GM12878 (cell line): ENCODE measurements around a stretch of chr18.

- RAMPAGE, long total RNA, result no peak
- RRBS, 2 experiments, result no CpG with 5 or more reads among the region's 1 CpG
CAGE:
- cytosol, long polyA minus RNA, result no peak
- cytosol, long polyA plus RNA, result no peak
- long polyA plus RNA, result no peak
- nucleolus, long total RNA, result no peak
- nucleus, long polyA plus RNA, result no peak
- nucleus, long total RNA, result no peak
Observed at GRCh38 chr18:22455186-22455718, 37.5 kb upstream of the CTAGE1 start.

GRCh38 chr18:22466556-22467157 is 48.9 kb upstream of the CTAGE1 start:
- RAMPAGE, long total RNA, result no peak
- RRBS, 2 experiments, result no CpG with 5 or more reads among the region's 2 CpGs
CAGE:
- cytosol, long polyA minus RNA, result no peak
- cytosol, long polyA plus RNA, result no peak
- long polyA plus RNA, result no peak
- nucleolus, long total RNA, result no peak
- nucleus, long polyA plus RNA, result no peak
- nucleus, long total RNA, result no peak

- RAMPAGE, long total RNA, result no peak
- RRBS, 2 experiments, result no CpG with 5 or more reads among the region's 3 CpGs
CAGE:
- cytosol, long polyA minus RNA, result no peak
- cytosol, long polyA plus RNA, result no peak
- long polyA plus RNA, result no peak
- nucleolus, long total RNA, result no peak
- nucleus, long polyA plus RNA, result no peak
- nucleus, long total RNA, result no peak
Observed at GRCh38 chr18:22492129-22492460, 74.4 kb upstream of the CTAGE1 start.

GRCh38 chr18:22542159-22542680 is 124.5 kb upstream of the CTAGE1 start:
- RAMPAGE, long total RNA, result no peak
- RRBS, 2 experiments, result no CpG with 5 or more reads among the region's 6 CpGs
CAGE:
- cytosol, long polyA minus RNA, result no peak
- cytosol, long polyA plus RNA, result no peak
- long polyA plus RNA, result no peak
- nucleolus, long total RNA, result no peak
- nucleus, long polyA plus RNA, result no peak
- nucleus, long total RNA, result no peak

GRCh38 chr18:22839323-22839653 is 93.8 kb upstream of the RBBP8 start:
- RAMPAGE, long total RNA, result no peak
- RRBS, 2 experiments, result no CpG with 5 or more reads among the region's 1 CpG
CAGE:
- cytosol, long polyA minus RNA, result no peak
- cytosol, long polyA plus RNA, result no peak
- long polyA plus RNA, result no peak
- nucleolus, long total RNA, result no peak
- nucleus, long polyA plus RNA, result no peak
- nucleus, long total RNA, result no peak

DNA sequence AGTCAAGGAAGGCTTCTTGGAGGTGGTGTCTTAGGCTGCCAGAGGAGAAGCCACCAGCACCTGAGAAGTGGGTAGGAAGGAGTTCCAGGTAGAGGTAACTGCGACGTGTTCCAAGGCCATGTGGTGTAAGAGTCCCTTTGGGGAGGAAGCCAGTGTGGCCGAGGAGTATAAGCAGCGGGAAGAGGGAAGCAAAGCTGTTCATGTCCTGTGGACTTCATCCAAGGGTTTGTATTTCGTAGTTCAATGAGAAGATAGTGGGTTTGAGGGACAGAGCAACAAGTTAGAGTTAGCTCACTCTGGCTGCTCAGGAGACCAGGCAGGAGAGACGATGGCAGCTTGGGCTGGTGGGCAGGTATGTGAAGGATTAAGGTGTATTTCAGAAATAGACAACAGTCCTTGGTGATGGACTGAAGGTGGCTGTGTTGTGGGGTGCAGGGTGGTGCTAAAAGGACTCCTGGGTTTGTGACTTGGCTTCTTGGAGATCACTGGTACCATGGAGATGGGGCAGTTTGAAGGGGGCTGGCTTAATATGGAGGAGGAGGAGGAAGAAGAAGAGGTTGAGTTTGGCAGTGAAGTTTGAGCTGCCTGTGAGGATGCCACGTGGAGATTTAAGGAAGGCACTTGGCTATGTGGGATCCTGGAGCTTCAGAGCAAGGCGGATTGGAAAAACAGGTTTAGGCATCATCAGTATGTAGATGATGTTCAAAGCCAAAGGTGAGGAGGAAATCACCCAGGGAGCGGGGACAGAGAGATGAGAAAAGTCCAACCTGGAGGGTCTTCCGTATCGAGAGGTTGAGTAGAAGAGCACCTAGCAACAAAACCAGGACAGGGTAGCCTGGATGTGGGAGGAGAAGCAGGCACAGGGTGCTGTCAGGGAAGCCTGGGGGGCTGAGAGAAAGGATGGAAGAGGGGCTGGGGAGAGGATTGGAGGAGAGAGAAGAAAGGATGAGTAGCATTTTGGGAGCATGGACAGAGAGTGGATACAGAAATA is 27.7 kb downstream of the CABLES1 start:
- RAMPAGE, long total RNA, result no peak
- RRBS, 2 experiments, result no CpG with 5 or more reads among the region's 11 CpGs
CAGE:
- cytosol, long polyA minus RNA, result no peak
- cytosol, long polyA plus RNA, result no peak
- long polyA plus RNA, result no peak
- nucleolus, long total RNA, result no peak
- nucleus, long polyA plus RNA, result no peak
- nucleus, long total RNA, result no peak

DNA sequence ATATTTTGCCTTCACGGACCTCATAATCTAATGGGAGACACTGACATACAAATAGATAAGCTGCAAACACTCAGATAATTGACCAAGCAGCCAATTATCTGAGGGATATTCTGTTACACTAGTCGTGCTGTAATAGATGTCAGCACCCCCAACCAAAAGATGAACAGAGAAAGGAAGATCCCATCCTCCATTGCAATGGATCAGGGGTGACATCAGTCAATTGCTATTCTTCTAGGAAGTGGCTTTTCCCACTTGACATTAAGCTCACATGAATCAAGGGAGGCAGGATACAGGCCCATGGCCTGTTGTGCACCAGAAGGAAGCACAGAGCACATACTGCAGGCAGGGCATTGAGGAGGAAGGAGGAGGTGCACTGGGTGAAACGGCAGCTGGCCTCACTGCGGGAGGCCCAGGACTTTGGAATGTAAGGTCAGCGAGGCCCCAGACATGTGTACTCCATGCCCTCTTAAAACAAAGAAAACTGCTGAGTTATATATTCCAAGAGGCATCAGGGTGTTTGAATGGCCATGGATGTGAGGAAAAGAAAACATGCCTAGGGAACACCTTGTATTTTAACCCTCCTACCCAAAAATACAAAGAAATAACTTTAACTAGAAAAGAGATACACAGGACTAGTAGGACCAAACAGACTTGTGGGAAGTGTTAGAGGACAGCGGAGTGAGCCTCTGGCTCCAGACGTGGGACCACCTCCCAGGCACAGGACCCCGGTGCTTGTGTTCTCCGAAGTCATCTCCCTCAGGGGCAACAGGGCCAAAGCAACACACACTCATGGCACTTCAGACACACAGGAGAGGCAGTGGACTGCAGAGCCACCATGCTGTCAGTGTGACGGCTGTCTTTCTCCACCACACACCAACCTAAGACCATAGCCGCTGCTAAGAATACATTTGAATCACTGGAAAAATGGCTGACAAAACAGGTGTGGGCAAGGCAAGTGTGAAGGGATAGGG is 36.2 kb downstream of the TMEM241 start:
- RAMPAGE, long total RNA, result no peak
- RRBS, 2 experiments, result no CpG with 5 or more reads among the region's 11 CpGs
CAGE:
- cytosol, long polyA minus RNA, result no peak
- cytosol, long polyA plus RNA, result no peak
- long polyA plus RNA, result no peak
- nucleolus, long total RNA, result no peak
- nucleus, long polyA plus RNA, result no peak
- nucleus, long total RNA, result no peak

DNA sequence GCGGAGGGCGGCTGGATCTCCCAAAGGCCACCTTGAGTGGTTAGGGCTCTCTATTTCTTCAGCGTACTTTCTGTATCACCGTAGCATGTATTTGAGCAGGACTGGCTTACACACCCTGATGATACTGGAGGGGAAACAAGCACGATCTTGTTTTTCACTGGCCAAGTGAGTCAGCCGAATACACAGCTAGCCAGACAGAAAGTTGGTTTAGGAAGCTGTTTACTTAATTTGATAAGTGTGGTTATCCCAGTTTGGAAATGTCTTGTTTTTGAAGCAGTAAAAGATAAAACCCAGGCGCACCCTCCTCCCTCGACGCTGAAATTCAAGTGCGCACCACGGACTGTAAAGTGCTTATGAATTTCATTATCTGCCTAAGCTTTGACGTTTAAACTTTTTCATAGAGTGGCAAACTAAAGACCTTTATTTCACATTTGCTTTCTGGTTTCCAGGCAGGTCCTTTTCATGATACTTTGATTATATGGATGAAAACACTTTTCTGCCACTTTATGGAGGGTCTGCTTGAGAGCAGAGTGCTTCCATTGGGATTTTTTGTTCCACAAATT is 678 bp downstream of the RIOK3 start:
- RAMPAGE, long total RNA, result no peak
- RRBS, 2 experiments, result no CpG with 5 or more reads among the region's 12 CpGs
CAGE:
- cytosol, long polyA minus RNA, result no peak
- cytosol, long polyA plus RNA, result no peak
- long polyA plus RNA, result no peak
- nucleolus, long total RNA, result no peak
- nucleus, long polyA plus RNA, result no peak
- nucleus, long total RNA, result no peak

DNA sequence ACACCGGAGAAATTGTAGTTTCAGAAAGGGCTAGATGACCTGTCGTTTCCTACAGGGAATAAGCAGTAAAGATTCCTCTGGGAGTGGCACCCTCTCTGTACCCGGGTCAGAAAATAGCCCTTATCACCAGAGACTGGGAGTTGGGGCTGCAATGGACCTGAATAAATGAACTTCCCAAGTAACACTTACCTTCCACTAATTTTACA is 820 bp upstream of the RMC1 start:
- RAMPAGE, long total RNA, result no peak
- RRBS, 2 experiments, result 15 to 42% methylated on average over 1 to 2 of the region's 3 CpGs
CAGE:
- cytosol, long polyA minus RNA, result no peak
- cytosol, long polyA plus RNA, result no peak
- long polyA plus RNA, result no peak
- nucleolus, long total RNA, result no peak
- nucleus, long polyA plus RNA, result no peak
- nucleus, long total RNA, result no peak

GRCh38 chr18:23519518-23519953 is 16.2 kb downstream of the RMC1 start:
- RAMPAGE, long total RNA, result no peak
- RRBS, 2 experiments, result no CpG with 5 or more reads among the region's 7 CpGs
CAGE:
- cytosol, long polyA minus RNA, result no peak
- cytosol, long polyA plus RNA, result no peak
- long polyA plus RNA, result no peak
- nucleolus, long total RNA, result no peak
- nucleus, long polyA plus RNA, result no peak
- nucleus, long total RNA, result no peak

DNA sequence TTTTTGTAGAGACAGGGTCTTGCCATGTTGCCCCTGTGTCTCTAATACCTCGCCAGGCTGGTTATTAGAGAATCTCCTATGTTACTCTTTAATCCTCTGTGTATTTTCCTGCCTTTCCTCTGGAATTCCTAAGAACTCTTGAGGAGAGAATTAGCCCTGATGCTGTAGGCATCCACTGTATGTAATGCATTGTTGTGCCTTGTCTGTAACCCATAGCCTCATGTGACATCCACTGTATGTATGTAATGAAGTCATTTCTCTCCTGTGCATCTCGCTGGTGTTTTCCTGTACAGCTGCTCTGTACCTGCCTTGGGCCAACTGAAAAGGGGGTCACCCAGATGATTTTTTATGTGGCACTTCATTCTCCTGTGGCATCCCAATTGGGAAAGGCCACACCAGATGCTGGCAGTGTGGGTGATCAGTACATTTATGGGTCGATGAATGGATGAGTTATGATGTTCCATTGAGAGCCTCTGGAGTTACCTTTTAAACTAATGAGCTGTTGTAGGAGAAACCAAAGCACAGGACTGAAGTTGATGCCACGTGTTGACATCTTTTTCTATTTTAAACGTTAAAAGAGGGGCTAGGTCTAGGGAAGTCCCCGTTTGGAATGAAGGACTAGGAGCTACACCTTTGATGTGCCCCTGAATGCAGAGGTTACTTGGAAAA is 22.6 kb downstream of the RMC1 start:
- RAMPAGE, long total RNA, result no peak
- RRBS, 2 experiments, result no CpG with 5 or more reads among the region's 6 CpGs
CAGE:
- cytosol, long polyA minus RNA, result no peak
- cytosol, long polyA plus RNA, result no peak
- long polyA plus RNA, result no peak
- nucleolus, long total RNA, result no peak
- nucleus, long polyA plus RNA, result no peak
- nucleus, long total RNA, result no peak

GRCh38 chr18:23529870-23530389 is 26.6 kb downstream of the RMC1 start:
- RAMPAGE, long total RNA, result no peak
- RRBS, 2 experiments, result no CpG with 5 or more reads among the region's 5 CpGs
CAGE:
- cytosol, long polyA minus RNA, result no peak
- cytosol, long polyA plus RNA, result no peak
- long polyA plus RNA, result no peak
- nucleolus, long total RNA, result no peak
- nucleus, long polyA plus RNA, result no peak
- nucleus, long total RNA, result no peak

- RAMPAGE, long total RNA, result no peak
- RRBS, 2 experiments, result no CpG with 5 or more reads among the region's 2 CpGs
CAGE:
- cytosol, long polyA minus RNA, result no peak
- cytosol, long polyA plus RNA, result no peak
- long polyA plus RNA, result no peak
- nucleolus, long total RNA, result no peak
- nucleus, long polyA plus RNA, result no peak
- nucleus, long total RNA, result no peak
Observed at GRCh38 chr18:23570982-23571245, 15.4 kb downstream of the NPC1 start.

DNA sequence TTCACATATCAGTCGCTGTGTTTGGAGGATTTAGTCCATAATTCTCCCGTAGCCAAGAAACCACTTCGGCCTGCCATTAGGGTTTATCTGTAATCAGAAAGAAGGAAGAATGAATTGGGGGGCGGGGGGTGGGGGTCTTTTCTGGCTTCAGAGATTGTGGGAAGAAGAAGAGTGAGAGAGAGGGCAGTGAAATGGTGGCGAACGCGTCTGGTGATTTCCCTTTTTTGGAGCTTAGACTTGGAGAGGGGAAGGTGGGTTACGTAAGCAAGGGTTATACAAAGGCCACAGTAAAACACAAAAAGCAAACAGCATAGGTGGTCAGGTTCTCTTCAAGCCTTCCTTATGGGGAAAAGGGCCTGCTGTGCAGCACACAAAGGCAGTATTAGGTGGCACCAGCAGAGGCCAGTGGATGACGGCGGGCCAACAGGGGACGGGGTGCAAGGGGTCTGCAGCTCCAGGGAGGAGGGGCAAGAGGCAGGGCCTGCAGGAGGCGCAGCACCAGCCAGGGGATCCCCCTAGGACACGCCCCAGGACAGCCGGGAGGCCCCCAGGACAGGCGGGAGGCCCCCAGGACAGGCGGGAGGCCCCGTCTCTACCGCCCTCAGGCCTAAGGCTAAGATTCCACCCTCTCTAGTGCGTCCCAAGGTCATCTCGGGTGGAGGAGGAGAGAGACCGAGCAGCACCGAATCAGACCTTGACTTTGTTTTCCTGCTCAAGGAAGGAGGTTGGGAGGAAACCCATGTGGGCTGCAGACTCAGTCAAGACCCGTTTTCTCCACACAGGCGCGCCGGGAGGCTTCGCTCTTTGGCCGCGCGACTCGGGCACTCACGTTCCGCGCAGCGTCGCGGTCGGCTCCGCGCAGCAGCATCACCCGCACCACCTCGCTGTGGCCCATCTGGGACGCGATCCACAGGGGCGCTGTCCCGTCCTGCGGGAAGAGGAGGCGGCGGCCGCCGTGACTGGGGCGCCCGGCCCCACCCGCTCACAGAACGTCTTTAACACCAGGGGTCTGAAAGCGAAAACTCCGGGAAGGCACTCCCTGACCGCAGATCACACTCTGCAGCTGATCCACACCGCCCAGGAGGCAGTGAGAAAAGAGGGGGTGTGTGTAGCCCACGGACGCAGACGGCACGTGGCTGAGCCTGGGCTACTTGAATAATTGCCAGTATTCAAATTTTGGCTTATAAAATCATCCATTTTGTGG is 32.8 kb upstream of the NPC1 start:
- RAMPAGE, long total RNA, result no peak
- RRBS, 2 experiments, result 12% methylated on average over 5 of the region's 63 CpGs; no CpG with 5 or more reads in 1 of the 2 experiments
CAGE:
- cytosol, long polyA minus RNA, result no peak
- cytosol, long polyA plus RNA, result no peak
- long polyA plus RNA, result no peak
- nucleolus, long total RNA, result start-site peak on the plus strand centred at position 560 of the sequence, 60 bp wide, 10 reads
- nucleus, long polyA plus RNA, result no peak
- nucleus, long total RNA, result no peak

DNA sequence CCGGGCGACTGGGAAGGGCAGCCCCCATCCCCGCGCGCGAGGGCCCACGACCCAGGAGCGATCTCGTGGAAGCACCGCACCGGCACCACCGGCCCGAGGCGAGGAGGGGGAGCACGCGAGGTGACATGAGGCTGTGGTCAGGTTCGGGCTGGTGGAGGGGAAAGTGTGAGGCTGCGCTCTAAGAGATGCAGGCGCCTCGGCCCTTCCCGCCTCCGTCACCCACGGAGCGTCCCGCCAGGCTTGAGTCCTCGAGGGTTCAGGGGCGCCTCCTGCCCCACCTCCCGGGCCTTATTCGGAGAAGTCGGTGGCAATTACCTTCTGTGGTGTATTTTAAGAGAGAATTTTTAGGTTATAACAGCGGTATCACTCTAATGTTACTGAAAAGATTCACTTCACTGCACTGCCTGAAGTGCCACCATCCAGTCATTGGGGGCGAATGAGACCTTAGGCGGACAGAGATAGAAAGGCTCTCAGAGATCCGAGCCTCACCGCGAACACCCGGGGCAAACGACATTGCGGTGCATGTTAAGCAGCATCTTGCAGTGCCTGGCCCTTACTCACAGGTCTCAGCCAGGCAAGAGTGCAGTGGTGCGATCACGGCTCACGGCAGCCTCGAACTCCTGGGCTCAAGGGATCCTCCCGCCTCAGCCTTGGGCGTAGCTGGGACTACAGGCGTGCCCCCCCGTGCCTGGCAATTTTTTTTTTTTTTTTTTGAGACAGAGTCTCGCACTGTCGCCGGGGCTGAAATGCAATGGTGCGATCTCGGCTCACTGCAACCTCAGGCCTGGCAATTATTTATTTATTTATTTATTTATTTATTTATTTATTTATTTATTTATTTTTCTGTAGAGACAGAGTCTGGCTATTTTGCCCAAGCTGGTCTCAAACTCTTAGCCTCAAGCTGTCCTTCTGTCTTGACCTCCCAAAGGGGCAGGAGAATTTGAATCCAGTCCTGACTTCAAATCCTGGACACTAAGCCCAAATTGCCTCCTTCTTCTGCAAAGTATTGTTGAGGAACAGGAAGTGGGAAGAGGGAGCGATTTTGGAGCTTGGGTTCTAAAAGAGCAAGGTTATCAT is 1.2 kb downstream of the LAMA3 start:
- RAMPAGE, long total RNA, result no peak
- RRBS, 2 experiments, result 9 to 14% methylated on average over 10 of the region's 53 CpGs
CAGE:
- cytosol, long polyA minus RNA, result no peak
- cytosol, long polyA plus RNA, result no peak
- long polyA plus RNA, result no peak
- nucleolus, long total RNA, result no peak
- nucleus, long polyA plus RNA, result no peak
- nucleus, long total RNA, result no peak

DNA sequence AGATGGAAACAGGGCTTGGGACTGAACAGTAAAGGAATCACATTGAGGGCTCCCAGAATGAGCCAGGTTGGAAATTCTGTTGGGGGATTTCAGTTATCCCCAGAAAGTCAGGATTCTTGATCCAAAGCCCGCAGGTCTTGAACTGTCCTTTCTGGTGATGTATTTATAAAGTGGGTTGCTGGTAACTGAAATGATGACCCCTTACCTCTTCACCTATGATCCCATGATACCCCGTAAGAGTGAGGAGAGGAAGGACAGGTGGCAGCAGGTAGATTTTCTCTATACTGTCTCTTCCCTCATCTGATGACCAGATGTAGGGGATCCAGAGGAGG is 60.4 kb downstream of the LAMA3 start:
- RAMPAGE, long total RNA, result no peak
- RRBS, 2 experiments, result no CpG with 5 or more reads among the region's 2 CpGs
CAGE:
- cytosol, long polyA minus RNA, result no peak
- cytosol, long polyA plus RNA, result no peak
- long polyA plus RNA, result no peak
- nucleolus, long total RNA, result no peak
- nucleus, long polyA plus RNA, result no peak
- nucleus, long total RNA, result no peak

DNA sequence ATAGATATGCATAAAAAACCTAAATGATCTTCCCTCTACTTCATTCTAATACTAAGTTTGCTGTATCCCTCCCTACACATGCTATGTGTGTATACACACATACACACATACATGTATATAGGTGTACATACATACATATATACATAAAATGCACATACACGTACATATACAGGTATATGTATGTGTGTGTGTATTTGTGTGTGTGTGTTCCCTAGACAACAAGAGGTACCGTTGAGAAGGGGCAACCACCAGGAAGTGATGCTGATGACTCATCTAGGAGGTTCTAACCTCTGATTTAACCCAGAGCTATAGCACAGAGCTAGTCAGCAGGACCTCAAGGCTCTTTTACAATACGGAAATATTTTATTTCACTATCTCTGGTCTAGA is 139.1 kb downstream of the LAMA3 start:
- RAMPAGE, long total RNA, result no peak
- RRBS, 2 experiments, result no CpG with 5 or more reads among the region's 3 CpGs
CAGE:
- cytosol, long polyA minus RNA, result no peak
- cytosol, long polyA plus RNA, result no peak
- long polyA plus RNA, result no peak
- nucleolus, long total RNA, result no peak
- nucleus, long polyA plus RNA, result no peak
- nucleus, long total RNA, result no peak

- RAMPAGE, long total RNA, result no peak
- RRBS, 2 experiments, result no CpG with 5 or more reads among the region's 1 CpG
CAGE:
- cytosol, long polyA minus RNA, result no peak
- cytosol, long polyA plus RNA, result no peak
- long polyA plus RNA, result no peak
- nucleolus, long total RNA, result no peak
- nucleus, long polyA plus RNA, result no peak
- nucleus, long total RNA, result no peak
Observed at GRCh38 chr18:23944432-23944835, 70.1 kb upstream of the TTC39C start.

GRCh38 chr18:23972435-23972839 is 42.1 kb upstream of the TTC39C start:
- RAMPAGE, long total RNA, result no peak
- RRBS, 2 experiments, result no CpG with 5 or more reads among the region's 6 CpGs
CAGE:
- cytosol, long polyA minus RNA, result no peak
- cytosol, long polyA plus RNA, result no peak
- long polyA plus RNA, result no peak
- nucleolus, long total RNA, result no peak
- nucleus, long polyA plus RNA, result no peak
- nucleus, long total RNA, result no peak

DNA sequence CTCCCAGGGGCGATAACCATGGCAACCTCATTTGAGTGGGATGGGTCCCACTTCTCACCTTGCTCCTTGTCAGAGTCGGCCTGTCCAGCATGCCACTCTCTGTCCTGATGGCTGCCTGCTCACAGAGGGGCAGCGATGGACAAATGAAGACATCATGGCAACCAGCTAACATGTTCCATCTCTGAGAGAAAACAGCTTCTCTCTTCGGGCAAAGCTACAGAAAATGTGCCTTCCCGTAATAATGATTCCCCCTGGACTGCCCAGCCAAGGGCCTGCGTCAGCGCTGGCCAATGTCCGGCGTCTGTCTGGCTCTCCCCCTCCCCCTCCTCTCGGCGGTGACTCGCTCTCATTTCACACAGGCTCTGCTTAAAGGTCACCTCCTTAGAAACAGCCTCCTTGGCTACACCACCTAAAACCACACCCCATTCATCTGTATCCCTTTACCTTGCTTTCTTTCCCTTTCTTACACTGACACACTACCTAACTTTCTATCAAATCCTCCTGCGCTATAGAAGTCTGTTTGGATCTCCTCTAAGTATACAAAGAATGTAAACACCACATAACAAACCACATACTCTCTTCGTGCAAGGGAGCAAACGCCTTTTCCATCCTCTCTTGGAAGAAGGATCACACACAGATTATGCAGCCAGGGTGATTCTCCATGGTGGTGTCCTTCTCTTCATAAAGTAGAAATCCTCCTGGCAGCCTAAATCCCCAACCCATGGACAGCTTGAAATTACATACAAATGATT is 32.1 kb upstream of the TTC39C start:
- RAMPAGE, long total RNA, result no peak
- RRBS, 2 experiments, result no CpG with 5 or more reads among the region's 15 CpGs
CAGE:
- cytosol, long polyA minus RNA, result no peak
- cytosol, long polyA plus RNA, result no peak
- long polyA plus RNA, result no peak
- nucleolus, long total RNA, result no peak
- nucleus, long polyA plus RNA, result no peak
- nucleus, long total RNA, result no peak